ENCODE results near the gene INHA.

DNA sequence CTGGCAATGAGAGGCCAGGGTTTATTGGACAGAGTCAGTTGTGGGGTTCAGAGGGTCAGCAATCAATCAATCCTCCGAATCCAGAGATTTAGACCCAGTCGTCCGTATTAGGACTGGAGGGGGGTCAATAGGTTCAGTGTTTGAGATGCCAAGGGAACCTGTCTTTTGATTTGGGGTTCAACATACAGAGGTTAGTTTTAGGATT is 276 bp downstream of the GMPPA start:
- PRO-cap: no peak

DNA sequence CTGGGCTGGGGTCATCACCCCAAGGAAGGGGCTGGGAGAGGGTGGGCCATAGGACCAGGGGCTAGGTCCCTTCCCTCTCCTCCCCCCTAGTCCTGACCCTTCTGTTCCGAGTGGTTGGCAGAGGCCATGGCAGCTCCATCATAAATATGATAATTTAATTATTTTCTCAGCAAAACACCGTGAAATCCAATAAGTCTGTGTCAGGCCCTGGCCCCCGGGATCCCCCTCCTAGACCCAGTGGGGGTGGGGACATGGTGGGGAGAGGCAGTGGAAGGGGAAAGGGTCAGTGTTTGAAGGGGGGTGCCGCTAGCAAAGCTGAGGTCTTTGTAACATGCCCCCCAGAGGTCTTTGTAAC is 6.1 kb upstream of the ASIC4 start:
- PRO-cap: no peak

GRCh38 chr2:219520013-219520395 is 5.7 kb downstream of the ASIC4 start:
- PRO-cap: no peak

GRCh38 chr2:219525737-219526313 is 11.5 kb downstream of the ASIC4 start:
- PRO-cap: no peak

DNA sequence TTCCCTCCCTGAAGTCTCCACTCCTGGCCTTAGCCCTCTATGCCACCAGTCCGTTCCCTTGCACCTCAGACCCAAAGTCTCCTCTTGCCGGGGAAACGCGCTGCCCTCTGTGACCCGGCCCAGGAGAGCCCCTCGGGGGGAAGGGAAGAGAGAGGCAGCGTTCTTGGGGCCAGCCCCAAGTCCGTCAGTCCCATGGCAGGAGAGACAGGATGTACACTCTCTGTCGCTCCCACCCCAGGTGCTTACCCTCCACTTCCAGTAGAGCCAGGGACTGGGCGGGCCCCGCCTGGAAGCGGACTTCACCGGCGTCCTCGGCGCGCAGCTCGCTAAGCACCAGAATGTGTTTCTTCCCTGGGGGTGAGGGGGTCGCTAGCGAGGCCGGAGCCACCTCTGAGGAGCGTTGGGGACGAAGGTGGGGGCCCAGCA is 8.1 kb downstream of the TMEM198 start:
- PRO-cap: bidirectional peak, plus-strand start outside the sequence, minus-strand start at position 337 of the sequence

- PRO-cap: unidirectional peak, plus-strand start at chr2:219570654
These were observed 589 bp downstream of the OBSL1 start for GRCh38 chr2:219570540-219571359.

- PRO-cap: no peak
These were observed at the start of gene INHA for GRCh38 chr2:219572020-219572457. Gene INHA, plus strand, starts transcription at chr2:219572310.

DNA sequence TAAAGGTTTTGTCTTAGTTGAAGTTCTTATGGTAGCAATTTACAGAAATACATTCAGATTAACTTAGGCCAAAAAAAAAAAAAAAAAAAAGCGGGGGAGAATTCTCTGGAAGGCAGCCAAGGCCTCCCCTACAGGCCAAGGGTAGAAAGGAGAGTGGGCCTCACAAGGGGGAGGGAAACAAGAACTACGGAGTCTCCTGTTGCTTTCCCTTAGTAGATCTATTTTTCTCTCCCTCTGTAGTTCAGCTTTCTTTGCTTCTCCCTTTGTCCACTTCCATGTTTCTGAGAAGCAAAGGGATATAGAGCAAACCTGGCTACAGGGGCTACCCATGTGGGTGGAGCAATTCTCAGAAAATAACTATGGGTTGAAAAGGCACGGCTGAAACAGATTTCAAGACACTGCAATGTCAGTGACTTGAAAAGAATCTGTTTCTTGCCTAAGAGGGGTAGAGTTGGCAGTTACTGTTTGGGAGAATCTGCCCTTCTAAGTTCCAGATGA is 2.3 kb upstream of the STK11IP start:
- PRO-cap: no peak

DNA sequence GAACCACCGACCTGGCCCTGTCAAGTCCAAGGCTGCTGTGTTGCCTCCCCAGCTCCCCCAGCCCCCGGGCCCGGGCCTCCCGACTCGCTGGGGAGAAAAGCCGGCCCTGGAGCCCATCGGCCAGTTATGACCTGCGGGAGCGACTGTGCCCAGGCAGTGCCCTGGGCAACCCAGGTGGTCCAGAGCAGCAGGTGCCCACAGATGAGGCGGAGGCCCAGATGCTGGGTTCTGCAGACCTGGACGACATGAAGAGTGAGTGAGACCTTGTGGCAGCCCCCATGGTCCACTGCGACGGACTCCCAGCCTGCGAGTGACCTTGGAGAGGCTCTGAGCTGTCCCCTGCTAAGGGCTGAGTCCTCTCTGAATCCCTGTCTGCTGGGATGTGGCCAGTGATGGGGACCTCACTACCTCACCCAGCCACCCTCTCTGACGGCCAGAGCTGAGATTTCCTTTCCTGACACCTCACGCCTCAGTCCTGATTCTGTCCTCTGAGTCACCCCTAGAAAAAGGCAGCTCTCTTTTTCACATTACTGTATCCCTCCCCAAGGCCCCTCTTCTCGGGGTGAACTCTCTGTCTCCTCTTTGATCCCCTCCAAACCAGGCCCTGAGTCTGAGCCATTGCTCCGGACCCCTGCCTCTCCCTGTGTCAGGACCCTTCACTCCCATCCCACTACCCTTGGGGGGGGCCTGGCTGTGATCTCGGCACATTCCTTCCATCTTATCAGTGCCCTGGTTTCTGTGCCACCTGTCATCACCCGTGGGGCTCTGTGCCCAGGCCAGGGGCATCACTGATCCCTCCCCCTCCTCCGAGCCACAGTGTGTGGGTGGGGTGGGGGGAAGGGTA is 2.9 kb downstream of the SLC4A3 start:
- PRO-cap: no peak

GRCh38 chr2:219639268-219639897 is 12.0 kb downstream of the SLC4A3 start:
- PRO-cap: no peak

- PRO-cap: no peak
These were observed 382.4 kb downstream of the SLC4A3 start for GRCh38 chr2:220009799-220010318.

DNA sequence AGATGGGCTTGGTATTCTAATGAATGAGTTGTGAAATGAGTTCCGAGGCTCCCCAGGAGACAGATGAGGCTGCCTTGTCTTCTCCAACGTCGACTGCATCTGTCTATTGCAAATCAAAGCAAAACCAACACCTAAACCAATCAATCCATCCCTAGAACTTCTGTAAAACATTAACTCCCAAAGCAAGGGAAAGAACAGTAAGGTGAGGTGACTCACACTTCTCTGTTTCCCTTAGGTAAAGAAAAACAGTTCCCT is 249.4 kb downstream of the EPHA4 start:
- PRO-cap: no peak

- PRO-cap: no peak
These were observed 70.7 kb downstream of the EPHA4 start for GRCh38 chr2:221501193-221501929.

DNA sequence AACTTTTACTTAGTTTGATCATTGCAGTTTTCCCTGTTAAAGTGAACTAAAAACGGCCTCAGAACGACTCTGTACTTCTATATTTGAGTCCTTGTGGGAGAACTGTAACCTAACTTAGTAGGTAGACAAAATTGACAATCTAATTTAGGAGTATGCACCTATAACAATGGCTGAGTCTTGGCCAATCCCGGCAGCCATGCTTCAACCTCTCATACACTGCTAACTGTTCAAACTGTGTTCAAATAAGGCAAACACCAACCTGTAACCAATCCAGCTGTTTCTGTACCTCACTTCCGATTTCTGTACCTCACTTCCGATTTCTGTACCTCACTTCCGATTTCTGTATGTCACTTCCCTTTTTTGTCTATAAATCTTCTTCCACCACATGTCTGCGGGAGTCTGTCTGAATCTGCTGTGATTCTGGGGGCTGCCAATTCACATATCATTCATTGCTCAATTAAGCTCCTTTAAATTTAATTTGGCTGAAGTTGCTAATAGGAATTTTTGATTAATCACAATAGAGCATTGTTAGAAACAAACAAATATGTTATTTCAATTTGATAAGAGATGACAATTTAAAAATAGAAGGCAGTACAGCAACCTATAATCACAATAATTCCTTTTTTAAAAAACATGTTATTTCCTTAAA is 60.8 kb downstream of the EPHA4 start:
- PRO-cap: no peak

- PRO-cap: no peak
These were observed 1.8 kb downstream of the EPHA4 start for GRCh38 chr2:221570216-221570711.

GRCh38 chr2:221610668-221611144 is 38.6 kb upstream of the EPHA4 start:
- PRO-cap: no peak

GRCh38 chr2:222564129-222564482 is 91.8 kb downstream of the FARSB start:
- PRO-cap: no peak

DNA sequence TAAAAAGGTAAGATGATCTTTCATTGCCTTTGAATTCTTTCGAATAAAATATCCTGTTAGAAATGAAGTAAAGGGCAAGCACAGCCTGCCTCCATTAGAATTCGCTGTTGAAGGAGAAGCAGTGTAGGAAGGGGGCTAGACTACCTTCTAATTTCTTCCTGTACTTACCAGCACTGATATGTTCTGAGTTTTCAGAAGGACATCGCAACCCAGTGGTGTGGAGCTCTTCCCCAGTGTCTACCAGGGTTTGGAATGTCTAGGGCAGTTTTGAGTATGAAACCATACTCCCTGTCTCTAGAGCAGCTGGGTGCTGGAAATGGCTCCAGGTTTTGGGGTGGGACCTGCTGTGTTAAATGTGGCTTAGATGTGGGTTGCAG is 48.3 kb downstream of the ACSL3 start:
- PRO-cap: no peak

- PRO-cap: no peak
These were observed 75.9 kb downstream of the ACSL3 start for GRCh38 chr2:222936771-222937096.

DNA sequence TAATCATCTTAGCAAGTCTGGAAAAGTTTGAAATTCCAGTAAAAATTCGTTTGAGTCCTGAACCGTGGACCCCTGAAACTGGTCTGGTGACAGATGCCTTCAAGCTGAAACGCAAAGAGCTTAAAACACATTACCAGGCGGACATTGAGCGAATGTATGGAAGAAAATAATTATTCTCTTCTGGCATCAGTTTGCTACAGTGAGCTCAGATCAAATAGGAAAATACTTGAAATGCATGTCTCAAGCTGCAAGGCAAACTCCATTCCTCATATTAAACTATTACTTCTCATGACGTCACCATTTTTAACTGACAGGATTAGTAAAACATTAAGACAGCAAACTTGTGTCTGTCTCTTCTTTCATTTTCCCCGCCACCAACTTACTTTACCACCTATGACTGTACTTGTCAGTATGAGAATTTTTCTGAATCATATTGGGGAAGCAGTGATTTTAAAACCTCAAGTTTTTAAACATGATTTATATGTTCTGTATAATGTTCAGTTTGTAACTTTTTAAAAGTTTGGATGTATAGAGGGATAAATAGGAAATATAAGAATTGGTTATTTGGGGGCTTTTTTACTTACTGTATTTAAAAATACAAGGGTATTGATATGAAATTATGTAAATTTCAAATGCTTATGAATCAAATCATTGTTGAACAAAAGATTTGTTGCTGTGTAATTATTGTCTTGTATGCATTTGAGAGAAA is 80.8 kb downstream of the ACSL3 start:
- PRO-cap: no peak

Data from osteocyte (in vitro differentiated cells).